Measurements from ENCODE around the gene SRSF8.

DNA sequence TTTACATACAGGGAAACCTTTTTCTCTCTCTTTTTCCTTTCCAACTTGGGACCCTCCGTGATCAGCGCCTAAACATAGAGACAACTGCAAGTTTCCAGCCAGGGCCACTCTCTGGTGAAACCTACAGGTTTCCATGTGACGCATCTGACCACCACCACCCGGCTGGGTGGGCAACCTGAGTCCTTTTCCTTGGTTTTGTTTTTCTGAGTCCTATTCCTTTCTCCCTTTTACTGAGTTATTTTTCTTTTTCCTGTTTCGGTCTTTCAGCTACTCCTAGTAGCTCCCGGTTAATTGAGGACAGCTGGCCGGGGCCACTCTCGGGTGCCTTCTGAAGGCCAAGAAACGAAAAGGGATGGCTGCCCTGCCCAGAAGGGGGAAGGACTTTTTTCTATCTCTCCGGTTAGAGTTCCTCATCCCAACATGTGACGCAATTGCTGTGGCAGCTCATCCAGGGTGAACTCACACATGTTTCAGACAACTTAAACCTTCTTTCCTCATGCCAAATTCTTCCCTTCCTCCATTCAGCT, 83.5 kb downstream of the PIWIL4 start:
- PRO-cap, result no peak

- PRO-cap, result bidirectional peak, plus-strand start at chr11:95067186, minus-strand start at chr11:95067129
Observed at GRCh38 chr11:95066584-95067305, at the start of gene SRSF8. SRSF8 (plus strand) TSS chr11:95066919.

- PRO-cap, result no peak
Observed at GRCh38 chr11:95078691-95079108, 10.9 kb upstream of the ENDOD1 start.

DNA sequence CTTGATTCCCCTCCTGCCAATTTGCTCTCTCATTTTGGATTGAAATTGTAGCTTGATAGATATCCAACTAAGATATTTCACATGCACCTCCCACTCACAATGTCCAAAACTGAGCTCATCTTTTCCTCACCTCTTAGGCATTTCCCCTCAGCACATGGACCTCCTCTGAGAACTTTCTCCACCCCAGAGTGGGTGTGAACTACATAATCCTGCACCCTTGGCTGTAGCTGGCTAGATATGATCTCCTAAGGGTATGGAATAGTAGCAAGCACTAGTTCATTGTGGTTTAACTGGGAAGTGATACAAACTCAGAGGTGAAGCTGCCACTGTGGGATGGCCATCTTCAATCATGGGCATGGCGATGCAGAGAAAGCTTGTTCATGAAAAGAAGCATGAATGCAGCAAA, 91.6 kb upstream of the SESN3 start:
- PRO-cap, result no peak

- PRO-cap, result no peak
Observed at GRCh38 chr11:95338247-95338577, 107.2 kb upstream of the SESN3 start.

DNA sequence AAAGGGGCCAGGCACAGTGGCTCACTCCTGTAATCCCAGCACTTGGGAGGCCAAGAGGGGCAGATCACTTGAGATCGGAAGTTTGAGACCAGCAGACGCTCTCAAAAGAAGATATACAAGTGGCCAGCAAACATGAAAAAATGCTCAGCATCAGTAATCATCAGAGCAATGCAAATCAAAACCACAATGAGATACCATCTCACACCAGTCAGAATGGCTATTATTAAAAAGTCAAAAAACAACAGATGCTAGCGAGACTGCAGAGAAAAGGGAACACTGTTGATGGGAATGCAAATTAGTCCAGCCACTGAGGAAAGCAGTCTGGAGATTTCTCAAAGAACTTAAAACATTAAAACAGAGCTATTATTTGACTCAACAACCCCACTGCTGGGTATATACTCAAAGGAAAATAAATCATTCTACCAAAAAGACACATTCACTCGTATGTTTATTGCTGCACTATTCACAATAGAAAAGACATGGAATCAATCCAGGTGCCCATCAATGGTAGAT, 96.6 kb downstream of the FAM76B start:
- PRO-cap, result no peak

DNA sequence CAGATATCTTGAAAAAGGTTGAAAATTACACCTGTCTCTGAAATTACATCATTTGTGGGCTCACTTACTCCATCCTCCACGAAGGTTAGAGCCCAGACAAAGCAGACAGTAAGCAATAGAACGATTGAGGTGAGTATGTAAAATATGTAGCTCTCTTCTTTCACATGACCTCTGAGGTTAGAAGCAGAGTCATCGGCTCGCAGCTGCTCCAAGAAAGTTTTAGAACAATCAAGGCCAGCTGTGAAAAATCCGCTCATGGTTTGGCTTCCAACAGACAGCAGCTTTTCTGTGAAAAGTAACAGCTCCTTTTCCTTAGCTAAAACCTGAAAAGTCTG, 78.4 kb downstream of the FAM76B start:
- PRO-cap, result no peak

DNA sequence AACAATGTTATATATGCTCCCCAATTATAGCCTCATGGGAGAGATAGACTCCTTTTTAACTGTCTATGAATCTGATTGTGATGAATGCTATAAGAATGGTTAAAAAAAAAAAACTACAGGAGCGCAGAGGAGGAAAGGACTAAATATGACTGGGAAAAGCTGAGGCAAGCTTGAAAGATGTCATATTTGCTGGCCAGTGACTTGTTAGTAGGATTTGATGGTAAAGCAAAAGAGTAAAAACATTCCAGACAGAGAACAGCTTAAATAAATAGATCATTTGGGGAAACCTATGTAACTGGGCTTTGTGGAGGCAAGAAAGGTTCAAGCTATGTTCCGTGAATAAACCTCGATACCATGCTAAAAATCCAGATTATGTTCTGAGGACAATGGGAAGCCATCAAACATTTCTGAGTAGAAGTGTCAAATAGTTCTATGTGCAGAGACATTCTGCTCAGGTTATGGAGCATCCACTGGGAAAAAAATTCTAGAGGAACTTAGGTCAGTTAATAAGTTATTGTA, 24.3 kb downstream of the MTMR2 start:
- PRO-cap, result no peak

GRCh38 chr11:96149787-96150397, 193.1 kb downstream of the MAML2 start:
- PRO-cap, result no peak

GRCh38 chr11:96268739-96269278, 74.2 kb downstream of the MAML2 start:
- PRO-cap, result no peak

DNA sequence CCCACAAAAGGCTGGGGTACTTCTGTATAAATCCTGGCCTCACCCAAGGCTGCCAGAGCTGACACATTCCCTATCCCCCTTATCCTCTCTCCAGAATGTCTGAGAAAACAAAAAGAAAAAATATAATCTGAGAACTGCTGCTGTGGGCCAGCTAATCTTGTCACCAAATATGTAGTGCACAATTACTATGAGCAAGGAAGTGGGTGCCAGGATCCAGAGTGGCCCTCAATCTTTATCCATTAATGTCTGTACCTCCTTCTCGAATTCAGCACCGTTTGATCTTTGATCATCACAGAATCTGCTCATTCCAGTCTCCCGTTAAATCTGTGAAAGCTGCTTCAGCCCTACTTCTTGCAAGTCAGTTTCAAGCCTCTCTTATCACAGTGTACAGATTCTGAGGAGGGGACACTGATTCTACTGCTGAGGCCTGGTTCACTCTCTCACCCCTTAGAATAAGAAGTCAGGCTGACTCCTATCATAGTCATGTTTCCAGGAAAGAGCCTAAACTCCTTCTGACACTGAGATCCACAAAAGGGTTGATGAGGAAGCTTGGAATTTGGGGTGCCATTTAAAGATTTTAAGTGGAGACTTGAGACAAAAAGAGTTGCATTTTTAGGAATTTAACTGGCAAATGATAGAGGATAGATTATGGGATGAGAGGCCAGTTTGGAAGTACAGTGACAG, 39.1 kb downstream of the MAML2 start:
- PRO-cap, result no peak

GRCh38 chr11:96340244-96340906, 2.6 kb downstream of the MAML2 start:
- PRO-cap, result no peak

GRCh38 chr11:96506559-96507533, 117.0 kb downstream of the JRKL start:
- PRO-cap, result no peak

DNA sequence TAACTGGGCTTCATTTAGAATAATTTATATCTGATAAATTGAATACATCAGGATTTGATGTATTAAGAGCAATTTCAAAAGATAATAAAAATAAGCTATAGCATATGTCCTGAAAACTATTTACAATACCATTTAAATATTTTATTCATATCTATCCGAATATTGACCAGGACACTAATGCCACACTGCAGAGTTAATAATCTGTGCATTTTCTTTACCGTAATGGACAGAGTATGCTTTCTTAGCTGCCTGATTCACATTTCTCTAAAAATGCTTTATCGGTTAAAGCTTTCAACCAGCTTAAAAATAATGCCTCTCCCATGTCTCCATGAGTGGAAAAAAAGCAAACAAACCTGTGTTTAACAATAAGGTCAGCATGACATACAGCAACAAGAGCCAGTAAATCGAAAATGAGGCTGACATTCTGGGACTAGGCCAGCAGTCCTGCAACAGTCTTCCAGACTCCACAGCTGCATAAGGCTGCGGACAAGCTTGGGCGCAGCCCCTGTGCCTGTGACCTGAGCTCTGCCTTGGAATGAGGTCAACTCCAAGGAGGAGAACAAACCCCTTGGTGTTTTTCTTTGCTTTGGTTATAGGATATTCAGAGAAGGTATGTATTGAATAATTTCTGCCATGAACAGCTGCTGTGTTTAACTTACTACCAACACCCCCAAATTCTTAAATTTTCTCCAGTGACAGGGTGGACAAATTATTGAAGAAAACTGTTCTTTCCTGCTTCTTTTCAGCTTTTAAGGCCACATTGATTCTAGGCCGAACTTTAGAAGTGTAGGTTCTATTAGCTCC, 95.6 kb downstream of the PGR start:
- PRO-cap, result no peak

DNA sequence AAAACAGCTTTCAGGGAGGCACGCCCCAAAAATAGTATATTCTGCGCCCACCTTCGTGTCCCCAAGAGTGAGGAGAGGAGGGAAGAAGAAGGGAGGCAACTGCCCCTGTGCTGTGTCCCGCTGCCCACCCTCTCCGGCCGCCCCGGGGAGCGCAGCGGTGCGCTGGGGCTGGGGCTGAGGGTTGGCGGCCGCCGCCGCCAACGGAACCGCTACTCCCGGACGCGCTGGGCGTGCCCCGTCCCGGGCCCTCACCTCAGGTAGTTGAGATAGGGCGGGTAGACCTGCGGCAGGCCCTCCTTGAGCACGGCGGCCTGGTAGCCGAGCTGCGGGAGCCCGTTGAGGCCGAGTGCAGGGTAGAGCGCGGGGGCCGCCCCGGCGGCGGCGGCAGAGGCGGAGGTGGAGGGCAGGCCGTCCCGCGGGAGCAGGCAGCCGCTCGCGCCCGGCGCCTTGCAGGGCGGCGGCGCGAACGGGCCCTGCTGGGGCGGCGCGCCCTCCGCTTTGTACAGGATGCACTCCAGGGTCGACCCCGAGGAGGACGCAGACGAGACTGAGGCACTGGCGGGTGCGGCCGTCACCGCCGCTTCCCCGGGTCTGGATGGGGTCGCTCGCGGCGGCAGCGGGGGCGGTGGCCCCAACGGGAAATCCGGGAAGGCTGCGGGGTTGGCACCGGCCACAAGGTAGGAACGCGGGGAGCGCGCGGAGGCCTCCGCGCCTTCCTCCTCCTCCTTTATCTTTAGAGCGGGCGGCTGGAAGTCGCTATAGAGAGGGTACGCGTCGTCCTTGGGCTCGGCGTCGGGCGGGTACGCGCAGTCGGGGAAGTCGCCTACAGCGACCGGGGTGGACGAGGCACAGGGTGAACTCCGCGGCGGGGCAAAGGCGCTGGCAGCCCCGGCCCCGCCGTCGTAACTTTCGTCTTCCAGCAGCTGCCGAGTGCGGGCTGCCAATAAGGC, 2.2 kb downstream of the PGR start:
- PRO-cap, result bidirectional peak, plus-strand start at position 540 of the sequence, minus-strand start at position 350 of the sequence; bidirectional peak, plus-strand start at position 675 of the sequence, minus-strand start at position 587 of the sequence

DNA sequence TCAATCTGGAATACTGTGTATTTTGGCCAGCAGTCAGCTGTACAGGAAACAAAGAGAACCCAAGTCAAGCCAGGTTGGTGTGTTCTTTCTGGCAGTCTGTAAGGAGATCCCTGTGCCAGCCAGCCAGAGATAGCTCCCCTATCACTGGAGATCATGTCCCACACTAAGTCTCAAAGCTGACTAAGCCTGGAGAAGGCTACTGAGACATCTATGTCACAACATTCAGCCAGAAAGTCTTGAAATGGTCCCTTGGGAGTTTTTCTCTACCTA, 142.0 kb downstream of the TRPC6 start:
- PRO-cap, result no peak

DNA sequence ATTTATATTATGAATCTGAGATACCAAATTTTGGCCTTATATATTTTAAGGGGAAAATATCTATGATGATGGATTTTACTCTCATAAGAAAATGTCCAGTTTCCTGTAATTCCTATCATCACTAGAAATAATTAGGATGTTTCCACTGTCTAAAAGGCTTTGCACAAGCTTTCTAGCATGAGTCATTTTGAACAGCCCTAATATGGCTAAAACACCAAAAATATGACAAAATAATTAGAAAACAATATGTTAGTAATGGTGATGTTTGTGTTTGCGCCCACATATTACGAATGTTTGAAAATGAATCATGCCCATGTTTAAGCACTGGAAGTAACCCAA, 96.1 kb downstream of the TRPC6 start:
- PRO-cap, result no peak

- PRO-cap, result no peak
Observed at GRCh38 chr11:101909548-101910125, 5.2 kb upstream of the CEP126 start.

DNA sequence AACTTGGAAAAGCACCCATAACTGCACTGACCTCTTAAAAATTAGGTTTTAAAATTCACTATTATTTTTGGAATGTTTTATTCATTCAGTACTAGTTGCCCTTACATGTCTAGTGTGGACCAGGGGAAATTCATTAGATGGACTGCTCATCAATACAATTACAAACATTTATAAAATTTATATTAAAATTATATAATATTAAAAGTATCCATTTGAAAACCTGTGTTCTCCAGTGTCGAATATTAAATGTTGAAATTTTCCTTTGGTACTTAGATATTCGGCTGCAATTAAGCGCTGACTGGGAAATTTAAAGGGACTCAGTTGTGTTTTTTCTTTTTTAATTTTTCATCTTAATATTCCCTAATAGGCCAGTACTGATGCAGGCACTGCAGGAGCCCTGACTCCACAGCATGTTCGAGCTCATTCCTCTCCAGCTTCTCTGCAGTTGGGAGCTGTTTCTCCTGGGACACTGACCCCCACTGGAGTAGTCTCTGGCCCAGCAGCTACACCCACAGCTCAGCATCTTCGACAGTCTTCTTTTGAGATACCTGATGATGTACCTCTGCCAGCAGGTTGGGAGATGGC, 3.6 kb downstream of the YAP1 start:
- PRO-cap, result no peak

GRCh38 chr11:102166438-102167152, 56.3 kb downstream of the YAP1 start:
- PRO-cap, result no peak

Data from right common carotid artery plus branches (tissue), 1 donor.